Metastatic Liver Carcinoma in the Adrenal Gland (tissue), 2 donors: ENCODE results near the genes P4HA1 and FAM149B1.

DNA sequence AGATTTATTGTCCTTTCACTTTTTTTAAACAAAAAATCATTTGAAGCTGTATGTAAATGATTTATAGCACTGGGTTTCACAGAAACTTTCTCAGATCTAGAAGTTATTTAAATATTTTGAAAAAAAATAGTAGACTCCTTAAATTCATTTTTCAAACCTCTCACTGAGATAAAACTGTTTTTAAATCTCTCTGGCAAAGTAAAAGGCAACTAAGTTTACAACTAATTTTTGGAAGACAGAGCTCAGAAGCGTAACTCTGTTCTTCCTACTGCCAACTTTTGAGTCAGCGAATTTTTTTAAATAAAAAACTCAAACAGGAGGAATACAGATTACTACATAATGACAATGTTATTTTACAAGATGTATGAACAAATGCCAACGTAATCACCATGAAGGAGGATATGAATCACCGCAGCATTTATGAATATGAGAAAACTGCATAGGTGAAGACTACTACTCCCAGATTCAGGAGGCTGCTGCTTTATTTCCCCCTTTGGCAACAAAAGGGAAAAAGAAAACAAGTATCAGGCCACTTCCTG, 52.4 kb downstream of the P4HA1 start:
- PRO-cap, 2 experiments: no peak in any of the 2 experiments

DNA sequence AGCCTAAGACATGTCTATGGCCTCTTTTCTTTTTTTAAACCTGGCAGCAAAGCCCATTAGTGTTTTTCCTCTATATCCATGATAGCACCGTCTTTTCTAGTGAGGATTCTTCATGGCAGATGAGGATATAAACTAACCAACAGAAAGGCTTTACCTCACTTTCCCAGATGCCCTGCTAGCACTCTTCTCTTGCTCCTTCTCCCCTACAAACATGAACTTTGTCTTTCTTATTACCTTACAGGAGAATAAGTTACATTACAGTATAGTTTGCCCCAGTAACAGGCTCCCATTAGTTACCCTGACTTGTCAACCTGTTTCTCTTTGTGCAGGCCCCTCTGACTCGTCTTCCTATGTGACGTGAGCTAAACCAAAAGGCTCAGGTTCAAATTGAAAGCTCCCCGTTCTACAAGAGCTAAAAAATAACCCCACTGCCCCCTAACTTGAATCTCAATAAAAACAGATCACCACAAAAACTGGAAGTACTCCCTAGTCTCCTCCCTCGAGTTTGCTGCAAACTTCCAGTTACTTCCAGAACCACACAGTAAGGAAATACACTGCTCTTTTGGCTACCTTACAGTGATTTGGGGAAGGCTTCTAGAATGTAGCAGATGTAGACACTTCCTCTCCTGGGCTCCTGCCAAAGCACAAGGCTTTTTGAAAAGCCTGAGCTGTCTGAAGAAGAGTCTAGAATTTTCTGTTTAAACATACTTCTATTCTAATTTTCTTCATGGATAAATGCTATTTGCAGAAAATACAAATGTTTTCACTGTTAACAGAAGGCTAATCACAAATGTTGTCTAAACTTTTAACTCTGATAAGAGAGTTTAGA, 20.0 kb downstream of the P4HA1 start:
- PRO-cap, 2 experiments: peak in 2 of 2 experiments; most common plus-strand start position 614 of the sequence (in 1); most common minus-strand start position 452 of the sequence (in 2)

DNA sequence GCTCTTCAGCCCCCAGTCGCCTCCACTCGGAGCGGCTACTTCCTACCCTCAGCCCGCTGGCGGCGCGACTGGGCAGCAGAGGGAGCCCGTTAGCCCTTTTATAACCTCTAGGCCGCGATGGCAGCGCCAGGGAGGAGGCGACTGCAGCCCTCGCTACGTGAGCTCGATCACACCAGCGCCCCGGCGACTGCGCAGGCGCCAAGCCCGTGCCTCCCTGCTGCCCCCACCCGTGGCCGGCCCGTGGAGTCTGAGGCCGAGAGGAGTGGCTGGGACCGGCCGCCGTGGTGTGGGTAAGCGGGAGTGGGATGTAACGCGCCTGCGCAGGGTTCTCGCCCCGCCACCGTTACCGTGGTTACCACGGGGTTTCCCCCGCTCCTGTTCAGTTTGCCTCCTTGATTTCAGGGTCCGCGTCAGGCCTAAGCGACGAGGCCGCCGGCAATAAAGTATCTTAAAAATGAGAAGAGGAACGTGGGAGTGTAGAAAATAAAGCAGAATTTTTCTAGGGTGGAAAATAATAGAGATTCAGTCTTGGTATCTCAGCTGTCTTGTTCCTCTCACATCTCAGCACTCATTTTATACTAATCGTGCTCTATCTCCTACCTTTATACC, at the start of gene P4HA1:
Gene P4HA1 (minus strand): TSS at position 74 of the 609 bp plus-strand sequence.
- PRO-cap, 2 experiments: peak in 2 of 2 experiments; most common plus-strand start position 395 of the sequence (in 2); most common minus-strand start position 28 of the sequence (in 2)

DNA sequence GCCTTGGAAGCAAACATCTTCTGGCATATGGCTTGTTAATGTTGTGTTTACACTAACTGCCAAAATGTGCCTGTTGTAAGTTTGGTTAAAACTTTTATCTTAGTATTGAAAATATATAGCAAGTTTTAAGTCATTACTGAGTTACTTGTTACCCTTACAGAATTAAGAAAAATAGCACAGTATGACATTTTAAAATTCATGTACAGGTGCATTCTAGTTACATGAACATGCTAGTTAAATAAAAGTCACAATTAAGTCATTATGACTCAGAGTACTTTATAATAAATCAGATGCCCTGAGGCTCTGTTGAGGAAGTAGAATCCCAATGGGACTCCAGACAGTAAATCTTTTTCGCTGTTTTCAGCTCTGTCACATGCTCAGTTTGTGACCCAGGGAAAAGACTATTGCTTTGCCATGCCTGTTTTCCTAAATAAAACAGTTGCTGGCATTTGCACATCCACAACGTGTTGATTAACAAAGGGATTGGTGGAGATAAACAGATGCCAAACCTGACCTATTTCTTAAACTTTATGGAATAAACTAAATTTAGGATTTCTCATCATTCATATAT, 21.0 kb downstream of the NUDT13 start:
- PRO-cap, 2 experiments: no peak in any of the 2 experiments

DNA sequence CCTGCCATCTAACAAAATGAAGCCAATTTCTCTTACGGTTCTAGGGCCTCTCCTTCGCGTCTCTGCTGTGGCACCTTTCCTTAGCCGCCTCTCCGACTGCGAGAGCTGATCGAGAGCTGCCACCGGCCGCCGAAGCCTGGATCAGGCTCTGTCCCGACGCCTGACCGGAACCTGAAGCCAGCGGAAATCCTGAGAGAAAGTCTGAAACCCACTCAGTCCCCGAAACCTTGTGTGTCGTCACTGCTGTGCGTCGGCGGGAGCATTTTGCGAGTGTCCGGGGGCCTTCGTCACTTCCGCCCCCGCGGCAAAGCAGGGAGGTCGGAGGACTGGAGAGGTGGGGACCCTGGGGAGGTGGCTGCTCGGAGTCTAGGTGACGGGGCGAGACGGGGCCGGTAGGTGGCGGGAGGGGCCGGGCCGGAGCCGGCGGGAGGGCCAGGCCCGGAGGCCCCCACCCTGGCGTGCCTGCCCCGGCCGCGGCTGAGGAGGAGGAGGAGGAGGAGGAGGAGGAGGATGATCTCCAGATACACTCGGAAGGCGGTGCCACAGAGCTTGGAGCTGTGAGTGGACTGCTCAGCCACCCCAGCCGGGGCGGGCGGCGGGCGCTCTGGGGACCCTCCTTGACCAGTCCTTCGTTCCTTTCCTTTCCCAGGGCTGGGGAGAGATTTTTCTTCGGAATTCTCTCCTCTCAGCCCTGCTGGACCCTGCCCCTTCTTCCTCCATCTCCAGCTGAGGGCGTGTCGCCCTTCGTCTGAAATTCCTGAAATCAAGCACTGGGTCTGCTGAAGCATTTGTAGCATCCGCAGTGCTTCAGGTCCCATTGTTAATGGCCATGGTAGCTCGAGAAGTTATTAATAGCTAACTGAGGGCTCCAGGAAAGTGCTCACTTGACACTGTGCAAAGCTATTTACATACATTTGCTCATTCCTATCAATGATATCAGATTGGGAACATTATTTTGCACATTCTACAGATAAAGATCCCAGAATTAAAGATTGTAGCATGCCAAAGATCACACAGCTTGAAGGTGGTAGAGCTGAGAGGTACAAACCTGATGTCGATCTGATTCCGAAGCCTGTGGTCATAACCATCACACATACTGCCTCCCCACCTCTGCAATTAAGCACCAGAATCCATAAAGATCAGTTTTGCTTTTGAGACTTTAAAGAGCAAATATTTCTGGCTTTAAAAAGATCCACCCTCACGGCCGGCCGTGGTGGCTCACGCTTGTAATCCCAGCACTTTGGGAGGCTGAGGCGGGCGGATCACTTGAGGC, at the start of gene FAM149B1:
Gene FAM149B1 (plus strand): TSS at position 290 of the 1,273 bp plus-strand sequence.
- PRO-cap, 2 experiments: peak in 2 of 2 experiments; most common plus-strand start position 290 of the sequence (in 2); most common minus-strand start position 179 of the sequence (in 2)

DNA sequence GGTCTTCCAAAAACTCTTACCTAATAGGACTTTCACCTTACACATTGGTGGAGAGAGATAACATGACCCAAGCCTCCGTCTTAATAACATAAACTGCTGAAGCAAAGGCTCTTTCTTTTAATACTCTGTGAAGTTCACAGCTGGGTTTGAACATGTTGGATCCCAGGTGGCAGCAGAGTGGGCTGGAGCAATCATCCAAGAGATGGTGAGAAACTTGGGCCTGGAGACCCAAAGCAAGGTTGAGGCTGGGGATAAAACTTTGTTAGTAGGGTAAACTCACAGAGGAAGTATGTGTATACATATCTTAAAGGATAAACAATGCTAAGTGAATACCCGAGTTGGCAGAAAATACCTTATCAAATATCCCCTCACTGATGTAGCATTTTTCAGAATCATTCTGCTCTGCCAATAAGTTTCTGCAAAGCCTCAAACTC, 751 bp upstream of the DNAJC9 start:
- PRO-cap, 2 experiments: no peak in any of the 2 experiments

GRCh38 chr10:73471331-73471645, 24.5 kb downstream of the PPP3CB start:
- PRO-cap, 2 experiments: no peak in any of the 2 experiments

DNA sequence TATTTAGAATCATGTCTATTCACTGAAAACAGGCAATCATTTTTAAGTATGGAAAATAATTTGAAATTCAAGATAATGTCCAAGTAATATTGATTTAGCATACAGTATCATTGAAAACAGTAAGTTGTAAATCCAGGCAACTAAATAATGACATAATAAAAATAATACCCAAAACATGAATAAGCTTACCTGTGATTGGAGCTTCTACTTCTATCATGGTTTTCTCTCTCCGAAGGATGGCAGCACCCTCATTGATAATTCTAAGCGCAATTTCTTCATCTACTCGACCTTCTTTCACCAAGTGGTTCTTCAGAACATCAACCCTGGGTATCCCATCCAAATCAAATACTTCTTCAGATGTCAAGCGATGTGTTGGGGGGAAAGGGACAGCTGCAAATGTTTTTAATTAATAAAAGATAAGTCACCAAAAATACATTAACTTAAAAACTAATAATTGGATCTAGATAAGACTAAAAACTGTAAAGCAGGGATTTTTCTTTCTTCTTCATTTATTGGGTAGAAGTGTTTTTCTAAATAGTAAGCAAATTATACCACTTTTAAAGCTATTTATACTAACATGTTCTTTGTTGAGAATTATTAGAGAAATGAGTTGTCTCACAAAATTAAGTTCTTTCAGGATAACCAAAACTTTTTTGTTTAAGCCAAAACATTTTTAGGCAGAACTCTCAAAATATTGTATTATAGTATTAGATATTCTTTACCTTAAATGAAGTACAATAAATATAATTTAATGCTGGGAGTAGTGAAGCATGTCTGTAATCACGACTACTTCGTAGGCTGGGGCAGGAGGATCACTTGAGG, 16.5 kb downstream of the PPP3CB start:
- PRO-cap, 2 experiments: no peak in any of the 2 experiments

- PRO-cap, 2 experiments: no peak in any of the 2 experiments
Measured at GRCh38 chr10:73490172-73490959, 5.5 kb downstream of the PPP3CB start.

GRCh38 chr10:73503091-73503654, 7.3 kb upstream of the PPP3CB start:
- PRO-cap, 2 experiments: no peak in any of the 2 experiments

DNA sequence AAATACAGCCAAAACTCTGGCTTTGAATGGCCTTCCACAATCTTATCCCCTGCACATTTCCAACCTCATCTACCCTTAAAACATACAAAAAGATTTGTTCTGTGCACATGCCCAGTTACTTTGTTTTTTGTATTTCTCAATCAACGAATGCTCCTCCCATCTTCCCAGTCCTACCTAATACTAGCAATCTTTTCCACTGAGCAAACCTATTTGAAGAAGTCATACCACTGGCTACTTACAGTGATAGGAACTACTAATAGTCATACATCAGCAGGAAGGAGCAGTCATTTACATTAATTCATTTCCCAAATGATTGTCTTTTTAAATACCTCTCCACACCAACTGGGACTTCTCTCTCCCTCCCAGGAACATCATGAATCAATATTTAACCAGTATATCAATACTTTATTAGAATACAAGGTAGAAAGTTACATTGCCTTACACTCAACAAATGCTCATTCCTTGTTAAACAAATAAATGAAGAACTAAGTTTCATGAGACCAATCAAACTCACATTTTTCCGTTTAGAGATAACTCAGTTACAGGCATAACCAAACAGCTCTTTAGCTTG, 2.4 kb downstream of the USP54 start:
- PRO-cap, 2 experiments: no peak in any of the 2 experiments

GRCh38 chr10:73717157-73718218, 19.6 kb upstream of the AGAP5 start:
- PRO-cap, 2 experiments: no peak in any of the 2 experiments

DNA sequence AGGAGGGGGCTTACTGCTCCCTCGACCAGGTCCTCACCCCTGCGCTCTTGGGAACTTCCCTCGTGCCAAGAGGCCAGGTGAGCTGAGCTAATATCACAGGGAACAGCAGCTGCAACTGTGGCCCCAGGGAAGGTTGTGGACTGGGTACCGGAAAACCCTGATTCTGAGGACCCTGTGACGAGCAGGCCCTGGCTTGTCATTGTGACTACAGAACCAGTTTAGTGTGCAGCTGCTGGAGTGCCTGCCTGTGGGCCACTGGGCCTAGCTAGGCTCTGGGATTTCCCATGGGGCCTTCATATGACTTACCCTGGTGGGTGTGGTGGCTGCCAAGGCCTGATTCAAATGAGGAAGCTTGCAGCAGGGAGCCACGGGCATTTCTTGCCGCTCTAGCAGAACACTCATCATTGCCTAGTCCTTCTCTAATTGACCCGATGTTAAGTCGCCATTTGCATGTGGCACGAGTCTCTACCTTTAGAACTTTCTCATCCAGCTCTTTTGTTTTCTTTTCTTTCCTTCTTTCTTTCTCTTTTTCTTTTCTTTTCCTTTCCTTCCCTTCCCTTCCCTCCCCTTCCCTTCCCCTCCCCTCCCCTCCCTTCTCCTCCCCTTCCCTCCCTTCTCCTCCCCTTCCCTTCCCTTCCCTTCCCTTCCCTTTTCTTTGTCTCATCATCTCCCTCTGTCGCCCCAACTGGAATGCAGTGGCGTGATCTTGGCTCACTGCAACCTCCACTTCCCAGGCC, 14.7 kb upstream of the CAMK2G start:
- PRO-cap, 2 experiments: no peak in any of the 2 experiments

DNA sequence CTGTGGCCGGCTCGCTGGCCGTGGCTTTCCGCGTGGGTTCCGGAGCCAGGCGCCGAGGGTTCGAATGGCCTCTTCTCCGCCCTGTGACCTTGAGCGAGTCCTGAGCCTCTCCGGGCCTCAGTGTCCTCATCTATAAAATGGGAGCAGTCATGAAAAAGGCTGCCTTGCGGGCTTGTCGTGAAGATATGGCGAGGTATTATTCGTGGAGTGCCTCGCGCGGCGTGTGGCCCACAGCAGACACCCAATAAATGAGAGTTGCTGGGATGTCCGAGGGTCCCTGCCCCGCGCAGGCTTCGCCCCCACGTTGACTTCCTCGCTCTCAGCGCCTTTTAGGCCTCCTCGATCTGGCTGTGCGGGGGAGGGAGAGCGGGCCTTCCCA, 522 bp downstream of the VCL start:
- PRO-cap, 2 experiments: no peak in any of the 2 experiments

DNA sequence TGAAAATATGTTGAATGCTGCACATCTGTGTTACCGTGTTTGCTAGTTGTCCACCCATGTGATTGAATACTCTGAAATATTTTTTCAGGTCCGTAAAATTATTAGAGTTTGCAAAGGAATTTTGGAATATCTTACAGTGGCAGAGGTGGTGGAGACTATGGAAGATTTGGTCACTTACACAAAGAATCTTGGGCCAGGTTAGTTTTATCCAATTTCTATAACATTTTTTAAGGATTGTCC, 72.9 kb downstream of the VCL start:
- PRO-cap, 2 experiments: no peak in any of the 2 experiments

GRCh38 chr10:74119047-74120186, 31.2 kb downstream of the AP3M1 start:
- PRO-cap, 2 experiments: no peak in any of the 2 experiments

GRCh38 chr10:74224044-74225043, 73.3 kb downstream of the ADK start:
- PRO-cap, 2 experiments: no peak in any of the 2 experiments

DNA sequence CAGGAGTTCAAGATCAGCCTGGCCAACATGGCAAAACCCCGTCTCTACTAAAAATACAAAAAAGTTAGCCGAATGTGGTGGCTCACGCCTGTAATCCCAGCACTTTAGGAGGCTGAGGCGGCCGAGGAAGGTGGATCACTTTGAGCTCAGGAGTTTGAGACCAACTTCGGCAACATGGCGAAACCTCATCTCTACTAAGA, 7.2 kb upstream of the KAT6B start:
- PRO-cap, 2 experiments: no peak in any of the 2 experiments

DNA sequence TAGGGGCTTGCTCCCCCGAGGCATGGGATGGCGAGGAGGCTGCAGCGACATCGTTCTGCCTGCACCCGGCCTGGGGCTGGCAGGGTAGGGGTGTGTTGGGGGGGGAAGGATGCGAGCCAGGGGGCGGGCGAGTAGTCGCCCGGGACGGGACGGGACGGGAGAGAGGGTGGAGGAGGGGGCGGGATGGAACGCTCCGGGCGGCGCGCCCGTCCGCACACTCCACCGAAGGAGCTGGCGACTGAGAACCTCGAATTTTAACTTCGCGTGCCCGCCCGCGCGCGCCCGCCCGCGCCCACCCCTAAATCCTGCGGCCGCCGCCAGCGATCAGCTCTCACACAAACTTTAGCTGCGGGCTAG, 650 bp upstream of the KAT6B start:
- PRO-cap, 2 experiments: peak in 2 of 2 experiments; most common plus-strand start position 160 of the sequence (in 1); most common minus-strand start position 223 of the sequence (in 2)

- PRO-cap, 2 experiments: no peak in any of the 2 experiments
Measured at GRCh38 chr10:74886621-74887188, 60.3 kb downstream of the KAT6B start.